Karpas-422 (cell line): ENCODE measurements around a stretch of chr4.

DNA sequence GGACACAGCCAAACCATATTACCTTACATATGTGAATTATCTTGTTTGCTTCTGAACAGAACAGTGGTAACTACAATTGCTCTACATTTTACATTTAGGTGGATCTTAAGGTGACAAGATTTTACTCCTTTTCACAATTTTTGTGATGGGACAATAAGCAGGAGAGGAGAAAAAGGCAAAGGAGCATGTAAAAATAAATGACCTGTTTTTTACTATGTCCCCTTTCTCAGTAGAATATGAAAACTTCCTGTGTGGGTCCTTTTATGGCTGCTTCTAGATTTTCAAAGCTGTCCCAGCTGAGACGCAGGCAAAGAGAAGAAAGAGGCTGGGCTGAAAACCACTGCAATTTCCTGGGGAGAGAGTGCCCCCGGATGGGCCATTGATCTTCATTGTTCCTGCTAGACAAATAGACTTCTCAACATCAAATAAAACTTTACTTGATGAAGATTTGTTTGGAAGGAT lies 45.8 kb upstream of the PGM2 start:
- PRO-cap: no peak
- RAMPAGE, long total RNA: no peak

GRCh38 chr4:37839497-37839974 lies 13.1 kb downstream of the PGM2 start:
- PRO-cap: no peak
- RAMPAGE, long total RNA: no peak

- PRO-cap: no peak
- RAMPAGE, long total RNA: no peak
These were observed 754 bp downstream of the TBC1D1 start for GRCh38 chr4:37891528-37892147.

GRCh38 chr4:37892973-37893426 lies 2.1 kb downstream of the TBC1D1 start:
- PRO-cap: no peak
- RAMPAGE, long total RNA: no peak

GRCh38 chr4:37933870-37934701 lies 26.1 kb upstream of the PTTG2 start:
- PRO-cap: no peak
- RAMPAGE, long total RNA: no peak

- PRO-cap: no peak
- RAMPAGE, long total RNA: no peak
These were observed 86.9 kb downstream of the PTTG2 start for GRCh38 chr4:38046975-38047640.

DNA sequence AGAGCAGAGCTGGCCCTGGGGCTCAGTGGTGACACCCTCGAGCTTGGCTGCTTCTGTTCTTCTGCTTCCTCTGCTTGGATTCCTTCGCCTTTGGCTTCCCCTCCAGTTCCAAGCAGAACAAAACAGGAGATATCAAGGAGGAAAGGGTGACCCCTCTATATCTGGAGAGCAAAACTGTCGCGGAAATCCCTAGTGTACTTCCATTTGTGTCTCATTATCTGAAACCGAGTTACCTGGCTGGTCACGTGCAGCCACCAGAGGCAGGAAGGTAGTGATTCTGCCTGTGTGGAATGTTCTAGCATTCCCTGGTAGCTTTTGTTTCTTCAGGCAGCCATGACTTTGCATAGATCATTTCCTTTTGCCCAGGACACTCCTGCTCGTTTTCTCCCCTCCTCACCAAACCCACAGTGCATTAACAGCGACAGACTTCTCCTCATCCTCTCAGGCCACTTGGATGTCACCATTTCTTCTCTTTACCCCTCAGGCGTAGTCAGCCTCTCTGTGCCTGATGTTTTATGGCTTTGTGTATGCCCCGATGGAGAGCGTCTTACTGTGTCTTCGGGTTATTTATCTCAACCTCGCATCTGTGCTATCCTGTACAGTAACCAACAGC lies 107.9 kb downstream of the PTTG2 start:
- PRO-cap: no peak
- RAMPAGE, long total RNA: no peak

DNA sequence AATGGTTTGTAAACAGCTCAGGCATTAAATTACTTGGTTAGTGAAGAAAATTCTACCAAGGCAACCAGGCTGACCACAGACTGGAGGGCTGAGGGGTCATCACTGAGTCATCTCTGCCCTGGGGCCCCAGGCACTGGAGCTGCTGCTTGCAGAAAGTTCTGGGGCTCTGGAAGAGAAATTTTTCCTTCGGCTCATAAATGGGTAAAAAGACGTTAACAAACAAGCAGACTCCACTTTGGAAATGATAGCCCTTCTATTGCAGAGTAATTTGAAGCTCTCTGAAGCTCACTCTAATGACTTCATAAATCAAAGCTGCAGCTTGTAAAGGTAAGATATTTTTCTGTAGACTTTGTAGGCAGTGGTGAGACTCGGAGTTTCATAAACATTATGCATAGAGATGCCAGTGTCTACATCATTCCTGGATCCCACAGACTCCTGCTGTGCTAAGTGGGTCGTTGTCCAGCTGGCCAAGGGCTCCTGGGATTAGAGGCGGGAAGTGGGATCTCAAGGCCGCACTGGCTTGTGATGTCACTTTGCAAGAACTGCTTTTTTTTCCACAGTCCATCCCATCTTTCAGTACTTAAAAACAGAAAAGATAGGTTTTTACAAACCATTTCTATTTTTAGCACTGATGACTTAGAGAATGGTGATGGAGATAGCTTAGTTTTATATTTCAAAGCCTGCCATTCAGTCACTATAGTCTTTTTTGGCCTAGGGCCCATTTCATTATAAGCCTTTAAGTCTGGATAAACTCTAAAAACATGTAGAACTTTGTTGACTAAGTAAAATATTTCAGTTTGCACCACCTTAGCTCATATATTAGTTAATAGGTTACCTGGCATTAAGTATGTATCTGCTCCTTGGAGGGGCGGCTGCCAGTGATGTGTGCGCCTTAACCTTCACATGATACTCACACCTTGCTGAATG lies 159.8 kb downstream of the PTTG2 start:
- PRO-cap: no peak
- RAMPAGE, long total RNA: no peak

DNA sequence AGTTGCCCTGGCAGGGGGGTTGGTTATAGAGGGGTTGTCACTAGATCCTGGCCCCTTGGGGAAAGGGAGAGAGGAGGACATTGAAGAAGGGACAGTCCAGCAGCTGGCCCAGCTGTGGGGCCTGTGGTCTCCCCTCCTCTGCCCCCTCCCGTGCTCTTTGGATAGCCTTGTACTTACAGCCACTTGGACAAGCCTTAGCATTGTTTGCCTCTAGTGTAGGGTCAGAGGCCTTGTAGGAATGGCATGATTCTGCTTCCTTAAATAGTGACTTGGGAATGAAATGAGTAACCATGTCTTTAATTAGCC lies 230.5 kb downstream of the PTTG2 start:
- PRO-cap: no peak
- RAMPAGE, long total RNA: no peak

- PRO-cap: no peak
- RAMPAGE, long total RNA: no peak
These were observed 263.7 kb downstream of the PTTG2 start for GRCh38 chr4:38223945-38224296.

DNA sequence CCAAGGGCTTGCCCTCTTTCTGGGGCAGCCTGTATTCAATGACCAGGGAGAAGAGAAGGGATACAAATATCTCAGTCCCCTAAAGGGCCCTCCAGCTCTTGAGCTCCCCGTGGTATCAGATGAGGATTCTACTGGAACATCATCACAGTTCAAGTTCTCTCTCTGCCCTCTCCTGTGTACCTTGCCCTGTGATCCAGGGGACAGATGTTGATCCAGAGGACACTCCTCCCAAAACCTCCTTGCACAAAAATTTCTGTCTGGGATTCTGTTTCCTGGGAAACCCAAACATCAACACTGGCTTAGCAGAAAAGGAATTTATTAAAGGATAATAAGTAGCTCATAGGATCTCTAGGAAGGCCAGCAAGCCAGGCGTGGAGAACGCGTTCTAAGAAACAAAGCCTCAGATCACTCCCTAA lies 296.3 kb upstream of the KLF3 start:
- PRO-cap: no peak
- RAMPAGE, long total RNA: no peak

- PRO-cap: no peak
- RAMPAGE, long total RNA: no peak
These were observed 759 bp upstream of the KLF3 start for GRCh38 chr4:38663339-38663541.

- PRO-cap: no peak
- RAMPAGE, long total RNA: no peak
These were observed 3.2 kb downstream of the KLF3 start for GRCh38 chr4:38666742-38668098.

- PRO-cap: no peak
- RAMPAGE, long total RNA: no peak
These were observed 20.2 kb downstream of the KLF3 start for GRCh38 chr4:38684207-38684686.

DNA sequence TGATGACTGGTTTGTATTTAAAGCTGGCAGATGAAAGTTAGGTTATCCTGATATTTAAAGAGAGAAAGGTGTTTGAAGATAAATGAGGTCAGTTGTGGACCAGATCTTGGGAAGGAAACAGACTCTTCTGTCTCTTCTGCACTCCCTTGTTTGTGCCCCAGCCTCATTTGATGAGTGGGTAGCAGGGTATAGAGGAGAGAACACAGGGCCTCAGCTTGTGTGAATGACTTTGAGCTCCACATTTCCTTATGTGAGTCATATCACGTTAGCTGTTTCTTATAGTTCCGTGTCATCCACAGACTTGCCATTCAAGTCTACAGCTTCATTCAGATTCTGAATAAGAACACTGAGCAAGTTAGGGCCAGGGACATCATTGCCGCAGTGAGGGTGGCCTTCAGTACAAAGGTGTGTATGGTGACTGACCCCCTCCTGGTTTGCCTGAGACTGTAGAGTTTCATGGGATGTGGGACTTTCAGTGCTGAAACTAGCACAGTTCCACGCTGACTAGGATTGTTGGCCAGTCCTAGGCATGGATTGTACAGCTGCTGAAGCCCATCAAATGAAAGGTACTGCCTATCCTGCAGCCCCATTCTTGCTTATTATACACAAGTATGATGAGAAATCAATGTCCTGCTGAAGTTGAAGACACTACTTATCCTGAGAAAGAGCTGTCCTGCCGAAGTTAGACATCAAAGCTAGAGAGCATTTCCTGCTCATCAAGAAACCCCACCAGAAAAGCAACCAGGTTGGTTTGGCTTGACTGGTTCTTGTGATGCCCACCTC lies 23.6 kb downstream of the KLF3 start:
- PRO-cap: no peak
- RAMPAGE, long total RNA: no peak

- PRO-cap: no peak
- RAMPAGE, long total RNA: no peak
These were observed 33.5 kb downstream of the KLF3 start for GRCh38 chr4:38697080-38698328.

DNA sequence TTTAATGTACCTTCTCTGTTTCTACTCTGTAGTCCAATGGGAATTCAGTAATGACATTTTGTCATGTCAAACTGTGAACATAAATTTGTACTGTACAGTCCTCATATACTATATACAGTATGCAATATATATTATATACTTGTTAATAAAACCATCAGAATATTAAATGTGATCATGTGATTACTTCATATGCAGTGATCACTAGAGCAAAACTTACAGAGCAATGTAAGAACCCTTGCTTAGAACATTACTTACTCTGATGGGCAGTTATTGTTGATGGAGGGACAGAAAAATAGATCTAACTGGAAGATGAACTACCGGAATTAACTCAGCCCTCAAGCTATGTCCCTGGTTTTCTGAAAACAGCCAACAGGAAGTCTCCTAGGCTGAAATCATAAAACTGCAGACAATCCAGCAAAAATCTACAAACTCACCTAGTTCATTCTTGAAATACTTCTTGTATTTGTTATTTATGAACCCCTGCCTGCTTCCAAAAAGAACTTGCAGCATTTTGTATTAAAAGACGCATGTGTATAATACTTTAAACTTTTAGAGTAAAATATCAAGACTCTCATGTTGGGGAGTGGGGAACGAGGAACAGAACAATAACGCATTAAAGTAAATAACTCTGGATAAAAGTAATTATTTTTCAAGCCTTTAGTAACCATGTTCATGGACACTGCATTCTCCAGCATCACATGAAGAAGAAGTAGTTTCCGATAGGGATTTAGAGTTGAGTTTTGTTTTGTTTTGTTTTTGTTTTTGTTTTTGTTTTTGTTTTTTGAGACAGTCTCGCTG lies 37.1 kb downstream of the KLF3 start:
- PRO-cap: no peak
- RAMPAGE, long total RNA: no peak

DNA sequence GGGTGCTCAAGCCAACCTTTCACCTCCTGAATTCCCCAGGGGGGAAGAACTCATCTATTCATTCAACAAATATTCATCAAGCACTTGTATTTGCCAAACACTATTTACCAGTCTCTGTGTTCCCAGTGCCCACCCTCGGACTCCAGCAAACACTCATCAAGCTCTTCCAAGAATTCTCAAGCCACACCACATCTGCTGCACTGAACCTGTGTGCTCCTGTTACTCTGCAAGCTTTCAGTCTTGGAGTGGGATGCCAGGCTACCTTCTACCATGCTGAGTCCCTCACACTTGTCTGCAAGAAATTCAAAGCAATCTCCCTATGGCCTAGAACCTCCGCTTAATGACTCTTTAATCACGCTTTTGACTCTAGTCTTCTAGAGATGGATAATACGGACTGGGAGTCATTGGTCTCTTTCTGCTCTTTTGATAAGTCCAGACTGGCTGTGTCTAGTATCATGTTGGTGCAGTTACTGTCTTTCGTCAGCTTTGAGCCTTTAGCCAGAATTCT lies 21.3 kb upstream of the TLR1 start:
- PRO-cap: no peak
- RAMPAGE, long total RNA: no peak

- PRO-cap: bidirectional peak, plus-strand start at chr4:38856278, minus-strand start at chr4:38856183
- RAMPAGE, long total RNA: no peak
These were observed 646 bp downstream of the TLR6 start for GRCh38 chr4:38855846-38856496.

DNA sequence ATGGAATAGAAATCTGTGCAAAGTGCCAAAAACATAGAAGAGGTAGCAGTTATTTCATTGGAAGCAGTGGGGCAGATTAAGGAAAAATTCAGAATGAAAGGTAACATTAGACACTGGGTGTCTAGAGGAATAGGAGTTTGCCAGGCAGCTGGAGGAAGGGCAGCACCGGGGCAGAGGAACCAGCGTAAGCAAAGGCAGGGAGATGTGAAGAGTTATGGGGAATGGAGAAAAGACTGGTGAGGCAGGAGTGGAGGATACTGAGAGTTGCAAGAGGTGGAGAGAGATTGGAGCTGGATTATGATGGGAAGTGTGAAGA lies 1.6 kb downstream of the FAM114A1 start:
- PRO-cap: no peak
- RAMPAGE, long total RNA: no peak